ENCODE data around the genes SOD2 and IGF2R.

DNA sequence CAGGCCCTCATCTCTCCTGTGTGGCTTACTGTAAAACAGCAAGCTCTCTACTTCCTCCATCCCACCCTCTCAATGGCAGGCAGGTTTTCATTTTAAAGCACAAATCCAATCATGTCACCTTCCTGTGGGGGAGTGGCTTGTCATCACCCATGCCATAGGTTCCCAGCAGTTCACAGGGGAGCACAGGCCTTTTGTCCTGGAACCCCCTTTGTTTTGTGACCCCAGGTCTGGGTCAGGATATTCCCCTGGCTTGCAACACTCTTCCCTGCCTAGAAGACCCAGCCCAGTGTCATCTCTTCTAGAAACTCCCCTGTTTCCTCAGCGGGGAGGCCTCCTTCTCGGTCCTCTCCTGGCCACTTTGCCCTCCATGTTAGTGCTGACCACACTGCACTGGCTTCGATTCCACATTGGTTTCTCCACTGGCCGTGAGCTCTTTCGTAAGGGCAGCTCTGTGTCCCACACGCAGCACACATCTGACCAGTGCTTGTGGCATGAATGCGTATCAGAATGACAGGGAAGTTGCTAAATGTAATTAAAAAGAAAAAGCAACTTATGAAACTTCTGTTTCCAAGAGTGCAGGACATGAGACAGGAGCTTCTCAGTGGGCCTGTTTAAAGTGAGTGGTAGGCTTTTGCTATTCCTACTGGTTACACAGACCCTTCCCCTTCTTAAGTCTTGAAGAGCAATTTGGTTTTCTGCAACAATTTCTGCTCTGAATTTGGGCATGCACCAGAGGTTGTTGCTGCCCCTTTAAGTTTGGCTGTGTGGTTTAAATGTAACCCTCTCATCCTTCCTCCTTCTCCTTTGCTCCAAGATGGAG is 49.4 kb upstream of the FNDC1 start:
- PRO-cap = bidirectional peak, plus-strand start at position 564 of the sequence, minus-strand start at position 409 of the sequence
- RAMPAGE, long total RNA, 4 experiments = no peak in any of the 4 experiments

GRCh38 chr6:159125772-159126419 is 43.3 kb upstream of the FNDC1 start:
- PRO-cap = no peak
- RAMPAGE, long total RNA, 4 experiments = no peak in any of the 4 experiments

DNA sequence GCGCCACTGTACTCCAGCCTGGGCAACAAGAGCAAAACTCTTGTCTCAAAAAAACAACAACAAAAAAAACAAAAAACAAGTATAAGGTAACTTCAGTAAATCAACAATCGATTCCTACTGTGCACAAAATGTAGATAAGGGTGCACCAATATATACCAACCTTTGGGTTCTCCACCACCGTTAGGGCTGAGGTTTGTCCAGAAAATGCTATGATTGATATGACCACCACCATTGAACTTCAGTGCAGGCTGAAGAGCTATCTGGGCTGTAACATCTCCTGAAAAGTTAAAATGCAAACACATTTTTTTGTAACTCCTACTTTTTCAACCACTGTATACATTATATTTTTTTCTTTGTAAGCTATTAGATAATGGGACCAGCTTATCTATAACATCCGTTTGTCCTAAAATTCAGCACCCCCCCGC is 5.1 kb downstream of the SOD2 start:
- PRO-cap = no peak
- RAMPAGE, long total RNA, 4 experiments = no peak in any of the 4 experiments

DNA sequence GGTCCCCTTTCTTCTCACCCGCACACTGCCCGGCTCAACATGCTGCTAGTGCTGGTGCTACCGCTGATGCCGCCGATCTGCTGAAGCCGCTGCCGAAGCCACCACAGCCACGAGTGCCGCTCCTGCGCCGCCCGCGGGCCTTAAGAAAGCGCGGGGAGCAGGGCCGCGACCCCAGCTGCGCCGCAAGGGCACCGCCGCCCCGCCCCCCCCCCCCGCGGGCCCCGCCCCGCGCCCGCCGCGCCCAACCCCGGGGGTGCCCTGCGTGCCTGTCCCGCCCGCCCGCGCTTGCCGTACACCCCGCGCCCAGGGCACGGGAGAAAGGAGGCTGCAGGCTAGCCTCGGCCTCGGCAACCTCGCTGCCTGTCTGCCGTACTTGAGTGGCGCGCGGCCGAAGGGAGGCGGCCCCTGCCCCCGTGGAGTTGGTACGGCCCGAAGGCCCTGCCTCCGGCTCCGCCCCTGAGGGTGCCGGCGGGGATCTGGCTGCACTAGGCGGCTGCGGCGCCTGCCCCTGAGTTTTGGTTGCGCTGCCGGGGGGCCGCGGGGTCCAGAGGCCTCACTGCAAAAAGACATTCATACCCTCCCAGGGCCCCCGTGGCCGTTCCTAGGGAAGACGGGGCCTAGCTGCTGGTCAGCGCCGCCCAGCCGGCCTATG is at the start of gene SOD2:
TSS of gene SOD2 (minus strand) at position 115 of the 652 bp plus-strand sequence.
- PRO-cap = bidirectional peak, plus-strand start at position 459 of the sequence, minus-strand start at position 142 of the sequence
- RAMPAGE, long total RNA, 4 experiments = start-site peak on the minus strand in 4 of 4 experiments, centred at positions 152 to 156 of the sequence, 123 to 3,958 reads per replicate

- PRO-cap = no peak
- RAMPAGE, long total RNA, 4 experiments = start-site peak on the minus strand in 1 of 4 experiments, at chr6:159788117-159788182 at its widest, 8 reads per replicate
These were observed 1.4 kb downstream of the TCP1 start for GRCh38 chr6:159787643-159788751.

- PRO-cap = no peak
- RAMPAGE, long total RNA, 4 experiments = no peak in any of the 4 experiments
These were observed 336 bp upstream of the PNLDC1 start for GRCh38 chr6:159799786-159800094.

DNA sequence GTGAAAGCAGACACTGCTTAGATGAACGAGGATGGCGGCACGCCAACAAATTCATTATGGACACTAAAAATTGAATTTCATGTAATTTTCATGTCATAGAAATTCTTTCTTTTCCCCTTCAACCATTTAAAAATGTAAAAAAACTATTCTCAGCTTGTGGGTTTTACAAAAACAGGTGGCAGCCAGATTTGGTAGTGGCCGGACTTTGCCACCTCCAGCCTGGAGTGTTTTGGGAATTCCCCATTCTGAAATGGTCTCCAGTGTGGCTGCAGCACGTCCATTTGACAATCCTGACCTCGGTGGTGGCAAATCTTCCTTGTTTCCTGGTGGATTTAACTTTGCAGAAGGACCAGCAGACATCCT is 26.0 kb downstream of the MAS1 start:
- PRO-cap = no peak
- RAMPAGE, long total RNA, 4 experiments = no peak in any of the 4 experiments

GRCh38 chr6:159968788-159969917 is at the start of gene IGF2R:
Gene IGF2R, plus strand, starts transcription at chr6:159969082.
- PRO-cap = bidirectional peak, plus-strand start at chr6:159969094, minus-strand start at chr6:159968929; bidirectional peak, plus-strand start at chr6:159969340, minus-strand start at chr6:159969314; bidirectional peak, plus-strand start at chr6:159969790, minus-strand start at chr6:159969767
- RAMPAGE, long total RNA, 4 experiments = no peak in any of the 4 experiments

DNA sequence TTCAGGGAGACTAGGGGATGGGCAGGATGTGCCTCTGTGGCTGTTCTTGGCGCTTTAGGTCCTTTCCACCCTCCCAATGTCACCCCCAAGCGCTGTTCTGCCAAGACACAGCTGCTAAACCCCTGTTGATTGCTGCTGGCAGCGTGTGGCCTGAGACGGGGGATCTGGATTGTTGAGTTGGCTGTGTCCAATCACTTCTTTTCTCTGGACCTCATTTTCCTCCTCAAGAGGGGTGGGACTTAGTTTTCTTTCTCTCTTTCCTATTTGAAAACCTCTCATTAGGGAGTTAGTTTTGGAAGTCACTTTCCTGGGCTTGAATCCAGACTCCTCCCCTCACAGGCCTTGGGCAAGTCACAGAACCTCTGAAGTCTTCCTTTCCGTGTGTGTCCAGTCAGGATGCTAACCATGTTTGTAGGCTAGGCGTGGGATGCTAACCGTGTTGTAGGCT is 8.5 kb downstream of the IGF2R start:
- PRO-cap = no peak
- RAMPAGE, long total RNA, 4 experiments = no peak in any of the 4 experiments

GRCh38 chr6:160075463-160076143 is 46.0 kb upstream of the SLC22A1 start:
- PRO-cap = no peak
- RAMPAGE, long total RNA, 4 experiments = start-site peak on the plus strand in 1 of 4 experiments, at chr6:160075933-160075974 at its widest, 24 reads per replicate

- PRO-cap = no peak
- RAMPAGE, long total RNA, 4 experiments = no peak in any of the 4 experiments
These were observed 2.5 kb downstream of the SLC22A1 start for GRCh38 chr6:160123888-160124792.

DNA sequence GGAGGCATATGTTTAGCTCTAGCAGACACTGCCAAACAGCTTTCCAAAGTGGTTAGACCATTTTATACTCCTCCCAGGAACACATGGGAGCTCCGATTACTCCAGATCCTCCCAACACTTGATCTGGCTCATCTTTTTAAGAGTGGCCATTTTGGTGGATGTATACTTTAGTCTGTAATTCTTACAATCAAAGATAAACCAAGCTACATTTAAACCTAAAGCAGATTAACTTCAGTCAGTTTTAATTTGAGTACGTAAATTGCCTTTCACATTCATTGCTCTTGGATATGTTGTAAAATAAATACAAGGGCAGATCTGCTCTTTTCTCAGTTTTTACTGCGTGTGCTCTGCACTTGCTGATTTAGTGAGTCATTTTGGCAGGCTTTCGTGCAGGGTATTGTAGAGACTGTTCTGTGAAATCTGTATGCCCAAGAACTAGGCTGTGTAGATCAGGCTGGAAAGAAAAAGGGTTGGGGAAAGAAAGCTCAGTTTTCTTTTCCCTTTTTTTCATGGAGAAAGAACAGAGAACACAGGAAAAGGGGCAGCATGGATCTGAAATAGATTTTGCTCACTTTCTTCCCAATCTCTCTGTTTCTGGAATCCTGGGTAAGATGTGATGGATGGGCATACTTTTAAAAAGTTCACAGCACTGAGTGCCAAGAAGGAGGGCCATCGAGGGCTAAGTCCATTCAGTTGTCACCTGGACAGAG is 19.7 kb downstream of the SLC22A1 start:
- PRO-cap = no peak
- RAMPAGE, long total RNA, 4 experiments = no peak in any of the 4 experiments

DNA sequence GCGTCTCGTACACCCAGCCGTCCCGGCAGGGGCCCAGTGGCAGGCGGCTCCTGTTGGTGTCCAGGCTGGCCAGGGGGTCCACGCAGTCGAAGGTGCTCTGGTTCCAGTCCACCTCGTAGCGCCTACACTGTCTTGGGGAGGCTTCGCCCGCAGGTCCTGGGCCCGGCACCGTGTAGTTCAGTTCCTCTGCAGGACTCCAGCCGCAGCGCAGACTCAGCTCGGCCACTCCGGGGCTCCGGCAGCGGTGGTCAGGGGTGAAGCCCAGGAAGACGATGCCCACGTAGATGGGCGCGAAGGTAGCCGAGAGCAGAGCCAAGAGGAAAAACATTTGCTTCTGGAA is 284 bp downstream of the SLC22A2 start:
- PRO-cap = no peak
- RAMPAGE, long total RNA, 4 experiments = no peak in any of the 4 experiments

DNA sequence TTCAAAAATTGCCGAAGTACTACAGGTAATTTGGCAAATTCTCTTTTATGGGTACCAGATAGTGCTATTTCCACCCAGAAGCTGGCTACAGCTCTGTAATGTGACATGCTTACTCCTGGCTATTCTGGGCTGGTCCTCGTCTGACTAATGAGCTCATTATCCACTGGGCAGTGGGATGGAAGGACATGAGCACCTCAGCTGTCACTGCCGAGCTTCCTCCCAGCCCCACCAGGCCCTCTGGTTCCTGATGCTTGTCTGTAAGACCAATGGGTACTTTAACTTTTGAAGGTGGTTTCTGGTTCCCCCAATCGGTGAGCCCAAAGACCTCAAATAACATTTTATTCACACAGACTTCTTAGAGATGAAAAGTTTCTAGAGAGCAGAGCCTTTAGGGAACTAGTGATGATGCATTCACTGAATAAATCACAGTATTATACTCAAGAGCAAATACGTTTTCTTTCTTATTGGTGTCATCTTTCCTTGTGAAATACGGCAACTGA is 80.7 kb downstream of the SLC22A3 start:
- PRO-cap = no peak
- RAMPAGE, long total RNA, 4 experiments = no peak in any of the 4 experiments

DNA sequence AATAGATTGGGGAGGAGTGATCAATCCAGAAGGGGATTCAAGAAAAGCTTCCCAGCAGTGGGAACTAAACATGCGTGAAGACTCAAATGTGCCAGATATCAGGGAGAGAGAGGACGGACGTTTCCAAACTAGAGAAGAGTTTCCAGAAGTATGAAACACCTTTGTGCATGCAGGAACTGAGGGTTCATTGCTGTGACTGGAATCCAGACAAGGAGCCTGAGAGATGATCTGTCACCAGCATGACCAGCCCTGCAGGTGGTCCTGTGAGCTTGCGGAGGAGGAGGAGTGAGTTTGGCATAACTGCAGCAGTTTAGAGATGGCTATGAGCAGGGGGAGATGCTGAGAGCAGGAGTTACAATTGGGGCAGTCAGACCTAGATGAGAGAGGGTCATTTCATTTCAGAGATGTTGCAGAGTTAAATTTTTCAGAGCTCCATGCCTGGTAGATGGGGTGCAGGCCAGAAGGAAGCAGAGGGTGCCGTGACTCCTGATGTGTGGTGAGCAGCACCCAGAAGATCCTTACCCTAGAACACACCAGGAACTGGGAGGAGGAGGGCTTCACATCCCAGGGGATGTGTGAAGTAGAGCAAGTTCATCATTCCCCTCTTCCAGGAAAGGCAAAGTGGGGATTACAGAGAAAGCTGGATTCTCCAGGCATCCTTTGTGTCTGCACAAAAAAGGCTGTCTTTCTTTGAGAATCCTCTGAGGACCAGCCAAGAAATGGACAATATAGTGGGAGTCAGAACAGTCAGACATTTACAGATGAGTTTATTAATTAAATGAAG is 89.7 kb downstream of the SLC22A3 start:
- PRO-cap = no peak
- RAMPAGE, long total RNA, 4 experiments = no peak in any of the 4 experiments

GRCh38 chr6:161406583-161407044 is 132.8 kb upstream of the AGPAT4 start:
- PRO-cap = no peak
- RAMPAGE, long total RNA, 4 experiments = no peak in any of the 4 experiments

DNA sequence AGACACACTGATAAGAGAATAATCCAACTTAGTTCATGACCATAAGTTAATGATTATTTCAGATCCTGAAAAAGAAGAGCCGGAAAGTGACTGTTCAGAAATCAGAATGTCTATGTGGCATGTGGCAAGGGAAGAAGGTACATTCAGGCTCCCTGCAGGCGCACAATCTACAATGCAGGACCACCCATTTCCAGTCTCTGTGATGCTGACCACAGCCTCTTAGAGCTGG is 666.7 kb upstream of the AGPAT4 start:
- PRO-cap = no peak
- RAMPAGE, long total RNA, 4 experiments = no peak in any of the 4 experiments

- PRO-cap = no peak
- RAMPAGE, long total RNA, 4 experiments = no peak in any of the 4 experiments
These were observed 669.3 kb downstream of the PRKN start for GRCh38 chr6:162058243-162058787.

- PRO-cap = no peak
- RAMPAGE, long total RNA, 4 experiments = no peak in any of the 4 experiments
These were observed 67.1 kb downstream of the PRKN start for GRCh38 chr6:162660441-162660906.

GRCh38 chr6:163339588-163340018 is 74.9 kb upstream of the QKI start:
- PRO-cap = no peak
- RAMPAGE, long total RNA, 4 experiments = no peak in any of the 4 experiments

All from transverse colon (tissue), 4 donors.